Brain (tissue), 1 donor: ENCODE measurements around a stretch of chr18.

- RRBS = no CpG with 5 or more reads among the region's 3 CpGs
Measured at GRCh38 chr18:21828793-21829304, 88.3 kb downstream of the MIB1 start.

DNA sequence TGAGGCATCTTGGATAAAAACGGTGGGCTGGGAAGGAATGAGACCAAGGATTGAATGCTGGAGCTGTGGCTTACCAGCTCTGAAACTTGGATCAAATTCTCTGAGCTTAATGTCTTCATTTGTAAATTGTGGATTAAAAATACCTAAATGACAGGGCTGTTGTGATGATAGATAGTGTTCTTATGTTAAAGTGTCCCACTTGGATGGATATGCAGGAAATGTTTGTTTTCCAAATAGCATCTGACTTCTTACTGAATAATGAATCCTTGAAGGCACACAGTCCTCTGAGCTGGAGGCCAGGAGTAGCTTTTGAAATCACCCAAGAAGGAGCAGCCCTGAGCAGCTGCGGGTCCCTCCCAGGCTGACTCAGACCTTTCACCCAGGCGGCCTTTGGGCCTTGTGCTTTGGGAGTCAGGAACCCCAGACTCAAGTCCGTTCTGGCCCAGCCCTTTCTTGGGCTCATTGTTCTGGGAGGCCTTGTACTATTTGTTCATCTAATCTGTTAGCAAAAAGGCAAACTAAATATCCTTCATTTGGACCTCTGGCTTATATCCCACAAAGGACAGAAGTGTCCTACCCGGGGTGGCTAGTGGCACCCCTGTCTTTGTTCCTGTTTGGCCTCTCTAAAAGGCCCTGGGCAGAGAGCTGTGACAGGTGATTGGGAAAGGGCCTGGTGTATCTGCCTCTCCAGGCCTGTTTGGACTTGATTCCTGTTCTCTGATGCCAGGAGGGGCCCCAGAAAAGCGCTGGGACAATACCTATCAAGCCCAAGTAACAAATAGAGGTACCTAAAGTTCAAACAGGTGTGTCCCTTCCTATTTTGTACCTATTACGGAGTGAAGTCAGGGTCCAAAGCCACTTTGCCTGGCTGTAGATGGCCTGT, 172.9 kb upstream of the GATA6 start:
- RRBS = no CpG with 5 or more reads among the region's 7 CpGs

DNA sequence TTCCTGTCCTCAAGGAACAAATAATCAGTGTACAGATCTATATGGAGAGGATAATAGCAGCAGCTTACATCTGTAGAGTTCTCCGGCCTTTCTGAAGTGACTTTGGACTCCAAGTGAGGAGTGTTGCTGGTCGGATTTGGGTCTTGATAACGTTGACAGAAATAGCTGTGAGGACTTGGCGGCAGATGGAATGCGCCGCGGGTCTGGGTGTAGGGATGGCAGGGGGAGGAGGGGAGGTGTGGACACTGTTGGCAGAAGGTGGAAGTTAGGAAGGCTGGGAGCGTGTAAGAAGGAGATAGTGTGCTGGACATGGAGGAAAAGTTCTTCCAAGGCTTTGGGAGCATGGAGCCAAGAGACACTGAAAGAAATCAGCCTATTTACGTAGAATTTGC, 170.8 kb upstream of the GATA6 start:
- RRBS = no CpG with 5 or more reads among the region's 9 CpGs

DNA sequence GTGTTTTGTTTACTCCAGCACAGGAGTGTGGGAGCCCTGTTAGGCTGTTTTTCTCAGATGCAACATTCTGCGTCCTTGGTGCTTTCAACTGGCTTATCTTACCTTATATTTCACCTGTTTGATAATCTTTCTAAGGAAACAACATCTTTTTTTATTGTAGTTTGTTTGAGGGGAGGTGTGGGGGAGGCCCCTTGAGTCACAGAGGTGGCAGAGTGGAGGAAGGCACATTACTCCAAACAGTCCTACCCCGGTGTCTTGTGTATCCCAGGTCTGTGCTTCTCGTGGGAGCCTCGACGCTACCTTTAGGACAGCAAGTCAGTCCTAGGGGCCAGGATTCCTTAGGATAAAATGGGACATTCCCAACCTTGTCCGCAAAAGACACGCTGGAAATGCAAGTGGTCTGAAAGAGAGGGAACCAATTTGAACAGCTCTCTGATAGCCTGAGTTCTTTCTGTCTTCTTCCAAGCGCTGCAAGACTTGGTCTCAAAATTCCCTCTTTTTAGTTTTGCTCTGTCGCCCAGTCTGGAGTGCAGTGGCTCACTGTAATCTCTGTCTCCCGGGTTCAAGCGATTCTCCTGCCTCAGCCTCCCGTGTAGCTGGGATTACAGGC, 3.9 kb downstream of the GATA6 start:
- RRBS = no CpG with 5 or more reads among the region's 12 CpGs

DNA sequence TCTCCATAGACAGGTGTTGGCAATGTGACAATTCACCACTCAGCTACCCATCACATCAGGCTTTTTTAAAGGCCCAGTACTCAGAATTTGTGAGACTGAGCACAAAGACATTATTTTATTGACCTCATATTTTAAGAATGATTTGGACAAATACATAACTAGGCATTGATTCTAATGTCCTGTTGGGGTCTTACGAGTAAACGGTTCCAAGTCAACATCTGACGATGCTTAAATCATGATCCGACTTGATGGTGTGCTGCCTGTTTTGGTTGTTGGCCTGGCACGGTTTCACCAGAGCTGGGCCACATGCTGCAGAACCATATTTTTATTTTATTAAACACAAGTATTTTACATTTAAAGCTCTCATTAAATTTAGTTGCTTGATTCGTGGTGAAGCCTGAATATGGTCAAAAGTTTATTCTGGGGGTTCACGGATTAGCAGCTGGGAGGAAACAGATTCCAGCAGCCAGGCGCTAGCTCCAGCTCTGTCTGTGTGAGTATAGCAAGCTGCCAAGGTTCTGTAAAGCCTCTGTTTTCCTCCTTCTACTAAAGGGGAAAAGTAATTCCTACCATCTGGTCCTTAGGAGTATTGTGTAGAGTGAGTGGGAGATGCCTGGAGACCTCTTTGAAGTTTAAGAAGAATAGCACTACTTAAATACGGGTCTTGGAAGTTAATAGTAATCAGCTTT, 22.4 kb downstream of the GATA6 start:
- RRBS = no CpG with 5 or more reads among the region's 9 CpGs

DNA sequence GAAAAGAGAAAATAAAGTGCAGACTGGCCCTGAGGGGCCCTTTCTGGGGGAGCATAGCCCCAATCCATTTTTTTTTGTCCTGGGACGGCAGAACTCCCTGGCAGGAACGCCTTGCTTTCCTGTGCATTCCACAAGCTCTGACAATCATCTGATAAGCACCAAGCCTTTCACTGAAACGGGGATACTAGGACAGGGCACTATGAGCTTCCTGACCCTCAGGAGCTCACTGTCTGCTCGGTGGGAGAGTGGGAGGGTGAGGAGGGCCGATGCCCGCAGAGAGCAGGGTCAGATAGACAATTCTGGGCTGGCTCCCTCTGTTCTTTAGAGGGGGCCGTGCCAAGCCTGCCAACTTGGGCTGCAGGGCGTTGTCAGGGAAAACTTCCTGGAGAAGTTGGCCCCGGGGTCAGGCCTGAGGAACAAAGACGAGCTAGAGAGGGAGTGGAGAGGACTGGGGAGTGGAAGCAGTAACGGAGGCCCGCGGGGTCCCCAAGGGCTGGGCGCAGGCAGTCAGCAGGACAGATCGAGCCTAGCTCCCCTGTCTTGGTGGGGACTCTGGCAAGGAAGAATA, 82.0 kb downstream of the CTAGE1 start:
- RRBS = no CpG with 5 or more reads among the region's 15 CpGs

DNA sequence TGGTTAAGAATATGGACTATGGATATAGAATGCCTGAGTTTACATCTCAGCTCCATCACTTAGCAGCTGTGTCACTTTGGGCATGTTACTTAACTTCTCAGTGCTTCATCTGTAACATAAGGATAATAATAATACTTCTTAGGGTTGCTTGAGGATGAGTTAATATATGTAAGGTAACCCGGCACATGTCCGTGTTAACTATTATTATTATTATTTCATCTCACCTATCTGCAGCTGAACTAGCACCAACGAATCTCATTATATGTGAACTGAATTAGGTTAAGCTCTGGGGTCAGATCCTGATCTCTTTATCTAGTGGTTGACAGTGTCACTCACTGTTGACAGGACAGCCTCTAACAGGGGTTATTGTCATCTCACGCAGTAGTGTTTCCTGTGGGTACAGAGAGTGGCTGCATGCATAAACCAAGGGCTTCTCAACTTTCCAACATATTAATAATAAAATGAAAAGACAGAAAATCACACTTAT, 73.0 kb downstream of the CTAGE1 start:
- RRBS = no CpG with 5 or more reads among the region's 4 CpGs

- RRBS = no CpG with 5 or more reads among the region's 1 CpG
Measured at GRCh38 chr18:22455186-22455718, 37.5 kb upstream of the CTAGE1 start.

DNA sequence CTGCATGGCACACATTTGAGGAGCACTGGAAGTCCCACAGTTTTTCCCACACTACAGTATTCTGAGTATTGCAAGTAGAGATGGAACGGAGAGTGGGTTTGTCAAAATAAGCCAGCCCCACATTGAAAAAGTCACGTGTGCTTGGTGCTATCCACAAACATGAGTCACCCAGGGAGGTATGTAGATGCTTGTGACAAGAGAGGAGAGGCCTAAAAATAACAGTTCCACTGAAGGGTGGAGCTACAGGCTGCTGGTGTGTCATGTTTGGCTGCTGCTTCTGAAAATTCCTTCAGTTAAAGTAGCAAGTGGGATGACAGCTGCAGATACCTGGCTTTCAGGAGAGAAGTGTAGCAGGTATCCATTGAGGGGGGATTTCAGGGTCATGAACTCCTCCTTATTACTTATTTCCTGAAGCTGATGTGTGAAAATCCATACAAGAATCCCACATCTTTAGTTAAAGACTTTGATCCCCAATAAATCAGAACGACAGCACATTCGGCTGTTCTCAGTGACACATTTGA, 48.4 kb upstream of the CTAGE1 start:
- RRBS = no CpG with 5 or more reads among the region's 4 CpGs

DNA sequence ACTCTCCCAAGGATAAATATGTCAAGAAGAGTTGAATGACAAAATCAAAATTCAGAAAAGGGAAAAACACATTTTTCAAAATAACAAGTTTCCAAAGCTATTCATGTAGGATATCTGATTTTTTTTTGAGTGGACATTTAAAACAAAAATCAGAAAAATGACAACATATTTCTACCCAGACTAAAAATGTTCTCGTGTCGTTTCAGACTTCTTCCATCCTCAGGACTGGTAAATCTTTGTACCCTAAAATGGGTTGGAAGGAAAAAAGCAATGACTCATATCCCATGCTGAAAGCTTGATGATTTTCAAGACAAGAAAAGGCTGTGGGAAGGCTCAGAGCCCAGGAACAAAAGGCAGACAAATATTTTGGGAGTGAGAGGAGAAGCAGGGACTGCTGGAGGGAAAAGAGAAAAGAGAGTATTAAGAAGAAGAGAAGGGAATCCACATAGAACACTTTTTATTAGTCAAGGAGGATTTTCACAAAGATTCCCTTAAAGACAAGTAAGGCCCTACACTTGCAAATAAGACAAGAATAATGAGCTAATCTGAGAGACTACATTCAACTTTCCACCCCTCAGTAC, 77.0 kb upstream of the CTAGE1 start:
- RRBS = no CpG with 5 or more reads among the region's 2 CpGs

GRCh38 chr18:22556538-22557351, 139.0 kb upstream of the CTAGE1 start:
- RRBS = no CpG with 5 or more reads among the region's 8 CpGs

DNA sequence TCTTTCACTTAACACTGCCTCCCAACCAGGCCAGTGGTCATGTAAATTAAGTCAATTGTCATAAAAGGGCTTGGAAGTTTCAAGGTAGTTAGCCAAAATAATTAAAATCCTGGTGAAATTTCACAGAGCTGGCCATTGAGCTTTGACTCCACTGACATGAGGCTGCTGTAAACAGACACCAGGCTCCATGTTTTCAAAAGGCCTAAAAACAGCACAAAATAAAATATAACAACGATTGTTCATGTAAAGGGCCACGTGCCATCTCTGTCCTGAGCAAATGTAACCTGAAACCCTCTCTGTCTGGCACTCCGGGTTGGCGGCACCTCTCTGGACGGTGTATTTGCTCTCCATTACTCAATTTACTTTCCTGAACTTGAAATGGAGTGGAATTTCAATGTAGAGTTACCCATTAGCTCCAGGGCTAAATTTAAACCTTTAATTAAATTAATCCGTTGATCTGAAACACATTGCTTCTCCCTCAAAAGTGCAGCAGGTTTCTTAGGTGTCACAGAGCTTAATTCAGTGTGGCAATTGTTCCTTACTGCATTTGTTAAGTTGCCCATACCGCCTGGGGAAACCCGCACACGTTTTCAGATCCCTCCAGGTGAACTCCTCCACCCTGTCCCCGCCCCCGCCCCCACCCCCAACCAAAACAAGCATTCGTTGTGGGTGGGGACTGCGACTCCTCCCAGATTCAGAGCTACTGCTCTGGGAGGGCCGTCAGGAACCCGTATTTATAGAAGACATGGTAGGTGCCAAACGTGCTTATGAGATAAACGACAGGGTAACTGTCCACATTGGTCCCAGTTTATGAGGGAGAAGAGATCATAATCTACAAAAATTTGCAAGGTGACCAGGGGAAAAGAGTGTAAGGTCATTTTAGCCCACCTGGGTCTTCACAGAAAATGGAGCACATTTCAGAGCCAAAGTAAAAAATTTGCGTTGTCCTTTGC, 1.2 kb upstream of the CABLES1 start:
- RRBS = no CpG with 5 or more reads among the region's 18 CpGs

DNA sequence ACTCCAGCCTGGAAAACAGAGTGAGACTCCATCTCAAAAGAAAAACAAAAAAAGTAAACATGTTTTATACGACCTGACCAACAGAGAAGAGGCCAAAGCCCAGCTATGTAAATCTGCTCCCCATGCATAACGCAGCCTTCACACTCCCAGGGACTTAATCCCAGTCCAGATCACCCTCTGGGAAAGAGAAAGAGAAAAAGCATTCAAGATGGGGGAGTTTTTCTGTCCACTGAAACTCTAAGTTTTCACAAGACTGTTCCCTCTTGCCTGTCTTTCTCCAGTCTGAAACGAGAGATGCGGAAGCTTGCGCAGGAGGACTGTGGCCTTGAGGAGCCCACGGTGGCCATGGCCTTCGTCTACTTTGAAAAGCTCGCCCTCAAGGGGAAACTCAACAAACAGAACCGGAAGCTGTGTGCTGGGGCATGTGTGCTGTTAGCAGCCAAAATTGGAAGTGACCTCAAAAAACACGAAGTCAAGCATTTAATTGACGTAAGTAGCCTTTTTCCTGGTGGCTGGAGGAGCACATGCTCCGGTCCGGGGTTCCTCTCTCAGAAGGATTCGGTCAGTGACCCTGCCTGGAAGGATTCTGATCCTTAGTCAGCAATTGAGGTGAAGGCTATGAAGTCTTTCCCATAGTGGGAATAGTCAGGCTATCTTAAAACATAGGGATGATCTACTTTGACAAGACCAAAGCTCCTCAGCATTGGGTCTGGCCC, 118.3 kb downstream of the CABLES1 start:
- RRBS = no CpG with 5 or more reads among the region's 14 CpGs

- RRBS = no CpG with 5 or more reads among the region's 32 CpGs
Measured at GRCh38 chr18:23330795-23331759, 106.7 kb downstream of the TMEM241 start.

- RRBS = 94% methylated on average over 2 of the region's 20 CpGs
Measured at GRCh38 chr18:23556072-23556733, 30.1 kb downstream of the NPC1 start.

DNA sequence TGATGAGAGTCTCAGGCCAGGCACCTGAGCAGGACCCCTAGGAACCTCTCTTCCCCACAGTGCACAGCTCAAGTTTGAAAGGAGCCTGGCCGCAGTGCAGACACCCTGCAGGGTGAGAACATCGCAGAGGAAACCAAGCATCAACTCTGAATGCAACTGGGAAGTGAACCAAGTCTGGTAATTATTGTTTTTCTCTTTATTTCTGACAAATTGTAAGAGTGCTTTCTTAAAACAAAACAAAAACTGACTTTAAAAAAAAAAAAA, 15.4 kb downstream of the NPC1 start:
- RRBS = no CpG with 5 or more reads among the region's 2 CpGs

DNA sequence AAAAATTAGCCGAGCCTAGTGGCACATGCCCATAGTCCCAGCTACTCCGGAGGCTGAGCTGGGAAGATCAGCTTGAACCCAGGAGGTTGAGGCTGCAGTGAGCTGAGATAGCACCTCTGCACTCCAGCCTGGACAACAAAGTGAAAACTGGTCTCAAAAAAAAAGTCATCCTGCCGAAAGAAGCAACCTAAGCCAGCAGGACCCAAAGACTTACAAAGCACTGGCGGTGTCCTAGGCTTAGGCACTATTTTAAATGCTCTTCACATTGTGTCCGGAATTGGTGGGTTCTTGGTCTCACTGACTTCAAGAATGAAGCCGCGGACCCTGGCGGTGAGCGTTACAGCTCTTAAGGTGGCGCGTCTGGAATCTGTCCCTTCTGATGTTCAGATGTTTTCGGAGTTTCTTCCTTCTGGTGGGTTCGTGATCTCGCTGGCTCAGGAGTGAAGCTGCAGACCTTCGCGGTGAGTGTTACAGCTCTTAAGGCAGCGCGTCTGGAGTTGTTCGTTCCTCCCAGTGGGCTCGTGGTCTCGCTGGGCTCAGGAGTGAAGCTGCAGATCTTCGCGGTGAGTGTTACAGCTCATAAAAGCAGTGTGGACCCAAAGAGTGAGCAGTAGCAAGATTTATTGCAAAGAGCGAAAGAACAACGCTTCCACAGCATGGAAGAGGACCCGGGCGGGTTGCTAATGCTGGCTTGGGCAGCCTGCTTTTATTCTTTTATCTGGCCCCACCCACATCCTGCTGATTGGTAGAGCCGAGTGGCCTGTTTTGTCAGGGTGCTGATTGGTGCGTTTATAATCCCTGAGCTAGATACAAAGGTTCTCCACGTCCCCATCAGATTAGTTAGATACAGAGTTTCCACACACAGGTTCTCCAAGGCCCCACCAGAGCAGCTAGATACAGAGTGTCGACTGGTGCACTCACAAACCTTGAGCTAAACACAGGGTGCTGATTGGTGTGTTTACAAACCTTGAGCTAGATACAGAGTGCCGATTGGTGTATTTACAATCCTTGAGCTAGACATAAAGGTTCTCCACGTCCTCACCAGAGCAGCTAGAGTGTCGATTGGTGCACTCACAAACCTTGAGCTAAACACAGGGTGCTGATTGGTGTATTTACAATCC, 9.7 kb downstream of the NPC1 start:
- RRBS = no CpG with 5 or more reads among the region's 34 CpGs

GRCh38 chr18:23584131-23585007, 1.9 kb downstream of the NPC1 start:
- RRBS = no CpG with 5 or more reads among the region's 13 CpGs

DNA sequence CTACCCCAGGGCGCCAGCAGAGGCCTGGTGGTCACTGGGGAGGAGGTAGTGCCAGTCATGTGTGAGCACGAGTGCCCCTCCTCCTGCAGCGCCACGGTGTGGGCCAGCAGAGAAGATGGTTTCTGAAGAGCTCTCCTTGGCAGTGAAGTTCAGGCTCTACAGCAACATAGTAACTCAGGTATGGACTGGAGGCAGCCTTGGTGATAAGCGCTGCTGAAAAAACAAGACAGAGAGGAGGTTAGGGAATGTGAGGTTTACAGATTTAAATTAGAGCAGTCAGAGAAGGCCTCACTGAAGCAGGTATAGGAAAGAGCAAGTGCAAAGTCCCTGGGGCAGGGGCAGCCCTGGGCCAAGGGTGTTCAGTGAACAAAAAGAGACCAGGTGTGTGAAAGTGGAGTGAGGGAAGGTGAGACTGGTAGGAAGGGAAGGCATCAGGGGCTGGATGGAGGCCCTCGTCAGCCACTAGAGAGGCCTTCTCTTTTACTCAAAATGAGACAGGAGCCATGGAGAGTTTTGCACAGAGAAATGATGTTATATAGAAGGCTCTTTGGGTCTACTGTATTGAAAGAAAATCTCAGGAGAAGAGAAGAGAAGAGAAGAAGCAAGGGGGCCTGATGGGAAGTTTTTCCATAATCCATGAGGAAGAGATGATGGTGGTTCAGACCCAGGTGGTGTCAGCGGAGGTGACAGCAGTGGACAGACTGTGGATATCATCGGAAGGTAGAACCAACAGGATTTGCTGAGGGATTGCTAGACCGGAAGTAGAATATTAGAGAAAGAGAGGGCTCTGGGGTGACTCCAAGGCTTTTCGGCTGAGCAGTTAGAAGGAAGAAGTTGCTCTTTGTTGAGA, 89.7 kb downstream of the LAMA3 start:
- RRBS = no CpG with 5 or more reads among the region's 10 CpGs

GRCh38 chr18:23894589-23895205, 119.9 kb upstream of the TTC39C start:
- RRBS = no CpG with 5 or more reads among the region's 14 CpGs